Prostate gland (tissue), 2 donors: ENCODE results near the gene INTU.

- PRO-cap = no peak
- RAMPAGE, long total RNA, 2 experiments = no peak in any of the 2 experiments
These were observed 6.0 kb downstream of the CCNA2 start for GRCh38 chr4:121817200-121818492.

GRCh38 chr4:122295703-122296480 lies 82.9 kb upstream of the ADAD1 start:
- PRO-cap = no peak
- RAMPAGE, long total RNA, 2 experiments = no peak in any of the 2 experiments

- PRO-cap = no peak
- RAMPAGE, long total RNA, 2 experiments = no peak in any of the 2 experiments
These were observed 44.1 kb upstream of the BBS12 start for GRCh38 chr4:122688246-122688903.

- PRO-cap = no peak
- RAMPAGE, long total RNA, 2 experiments = no peak in any of the 2 experiments
These were observed 17.1 kb downstream of the BBS12 start for GRCh38 chr4:122749400-122750249.

- PRO-cap = no peak
- RAMPAGE, long total RNA, 2 experiments = no peak in any of the 2 experiments
These were observed 6.0 kb downstream of the SPATA5 start for GRCh38 chr4:122928870-122929337.

GRCh38 chr4:122979133-122979394 lies 56.2 kb downstream of the SPATA5 start:
- PRO-cap = no peak
- RAMPAGE, long total RNA, 2 experiments = no peak in any of the 2 experiments

DNA sequence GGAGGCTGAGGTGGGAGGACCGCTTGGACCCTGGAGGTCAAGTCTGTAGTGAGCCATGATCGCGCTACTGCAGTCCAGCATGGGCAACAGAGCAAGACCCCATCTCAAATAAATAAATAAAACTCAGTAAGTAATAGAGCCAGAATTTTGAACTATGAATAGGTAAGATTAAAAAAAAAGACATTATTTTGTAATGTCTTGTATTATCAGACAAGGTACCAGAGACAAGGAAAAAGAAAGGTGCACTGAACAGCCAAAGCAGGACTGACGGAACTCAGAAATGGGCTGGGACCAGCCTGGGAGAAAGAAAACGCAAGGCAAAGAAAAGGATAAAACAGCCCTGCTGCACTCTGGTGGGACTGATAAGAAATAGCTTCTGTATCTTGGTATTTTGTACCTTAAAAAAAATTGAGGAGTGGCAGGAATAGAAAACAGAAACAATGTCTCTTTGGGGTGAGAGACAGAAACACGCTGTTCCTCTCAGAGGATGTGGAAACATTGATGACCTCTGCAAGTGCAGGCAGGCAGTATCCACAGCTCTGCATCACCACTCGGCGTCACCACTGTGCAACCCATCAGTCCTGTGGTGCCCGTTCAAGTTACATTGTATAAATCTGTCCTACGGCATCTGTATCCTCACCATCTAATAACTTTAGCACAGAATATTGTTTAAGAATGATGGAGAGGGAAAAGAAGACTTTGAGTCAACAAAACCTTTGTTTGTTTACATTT lies 152.5 kb upstream of the SPRY1 start:
- PRO-cap = bidirectional peak, plus-strand start at position 604 of the sequence, minus-strand start at position 500 of the sequence
- RAMPAGE, long total RNA, 2 experiments = no peak in any of the 2 experiments

DNA sequence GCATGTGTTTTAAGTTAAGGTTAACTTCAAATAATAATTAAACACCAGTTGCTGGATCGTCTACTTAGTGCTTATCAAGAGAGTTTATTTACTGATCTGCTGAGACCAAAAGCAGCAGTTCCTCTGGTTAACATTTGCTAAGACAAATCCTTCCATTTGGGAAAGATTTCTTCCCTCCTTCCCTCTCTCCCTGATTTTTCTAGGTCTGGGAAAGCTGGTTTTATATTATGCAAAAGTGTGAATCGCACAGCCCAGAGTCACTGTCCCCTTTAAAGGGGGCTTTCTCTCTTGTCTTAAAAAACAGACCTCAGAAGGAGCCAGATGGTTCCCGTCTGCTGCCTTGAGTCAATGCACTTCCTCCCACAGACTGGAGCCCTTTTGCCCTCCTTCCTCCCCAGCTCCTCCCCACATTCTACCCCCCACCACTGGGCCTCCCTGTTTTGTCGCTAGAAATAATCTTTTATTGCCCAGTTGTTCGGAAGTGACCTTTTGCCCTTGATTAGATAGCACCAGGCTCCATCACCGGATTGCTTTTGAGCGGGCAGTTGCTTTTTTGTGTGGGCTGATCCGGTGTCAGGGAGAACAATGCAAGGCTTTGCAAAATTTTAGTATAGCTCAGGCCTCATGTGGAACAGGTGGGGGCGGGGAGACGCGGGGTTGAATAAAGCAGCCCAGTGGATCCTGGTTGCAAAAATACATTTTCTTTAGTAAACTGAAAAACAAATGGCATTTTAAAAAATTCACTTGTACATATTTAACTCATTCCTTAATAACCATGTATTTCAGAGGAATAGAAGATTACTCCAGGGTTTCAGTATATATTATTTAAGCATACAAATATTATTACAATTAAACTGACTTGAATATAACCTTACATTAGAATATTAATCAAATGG lies 47.7 kb downstream of the SPRY1 start:
- PRO-cap = bidirectional peak, plus-strand start at position 636 of the sequence, minus-strand start at position 350 of the sequence
- RAMPAGE, long total RNA, 2 experiments = no peak in any of the 2 experiments

- PRO-cap = no peak
- RAMPAGE, long total RNA, 2 experiments = start-site peak on the plus strand in 1 of 2 experiments, at chr4:123505269-123505304 at its widest, 16 reads per replicate
These were observed 108.3 kb downstream of the SPRY1 start for GRCh38 chr4:123504864-123505421.

- PRO-cap = no peak
- RAMPAGE, long total RNA, 2 experiments = no peak in any of the 2 experiments
These were observed 150.1 kb downstream of the SPRY1 start for GRCh38 chr4:123546567-123547200.

DNA sequence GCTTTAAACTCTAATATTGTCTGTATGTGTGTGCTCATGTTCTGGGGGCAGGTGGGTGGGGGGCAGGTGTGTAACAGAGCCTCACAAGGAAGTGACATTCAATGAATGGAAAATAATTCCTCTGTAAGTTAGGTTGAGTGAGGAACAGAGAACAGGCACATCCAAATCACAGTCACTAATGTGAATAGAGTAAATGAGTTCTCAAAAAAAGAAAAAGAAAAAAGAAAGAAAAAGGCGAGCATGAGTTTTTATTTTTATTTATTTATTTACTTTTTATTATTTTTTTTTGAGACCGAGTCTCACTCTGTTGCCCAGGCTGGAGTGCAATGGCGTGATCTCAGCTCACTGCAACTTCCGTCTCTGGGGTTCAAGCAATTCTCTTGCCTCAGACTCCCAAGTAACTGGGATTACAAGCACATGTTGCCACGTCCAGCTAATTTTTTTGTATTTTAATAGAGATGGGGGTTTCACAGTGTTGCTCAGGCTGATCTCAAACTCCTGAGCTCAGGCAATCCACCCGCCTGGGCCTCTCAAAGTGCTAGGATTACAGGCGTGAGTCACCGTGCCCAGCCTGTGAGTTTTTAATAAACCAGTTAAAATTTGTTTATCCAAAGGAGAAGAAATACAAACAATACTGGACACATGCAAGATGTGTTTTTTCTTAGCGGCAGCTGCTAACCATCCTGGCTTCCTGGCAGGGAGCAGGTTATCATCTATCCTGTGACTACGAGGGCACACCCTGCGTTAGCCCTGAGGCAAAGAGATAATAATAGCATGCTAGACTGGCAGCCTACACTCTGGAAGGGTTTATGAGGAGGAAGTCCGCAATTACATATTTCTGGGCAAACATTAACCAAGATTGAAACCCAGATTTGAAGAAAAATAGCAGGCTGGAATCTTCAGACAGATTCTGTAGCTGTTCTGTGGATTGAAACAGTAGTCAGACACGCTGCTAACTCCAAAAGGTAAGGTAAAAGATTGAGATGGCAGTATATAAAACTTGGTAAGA lies 191.3 kb downstream of the SPRY1 start:
- PRO-cap = no peak
- RAMPAGE, long total RNA, 2 experiments = no peak in any of the 2 experiments

- PRO-cap = no peak
- RAMPAGE, long total RNA, 2 experiments = no peak in any of the 2 experiments
These were observed 348.3 kb downstream of the SPRY1 start for GRCh38 chr4:123744903-123745189.

GRCh38 chr4:124083760-124084231 lies 628.7 kb downstream of the ANKRD50 start:
- PRO-cap = unidirectional peak, minus-strand start at chr4:124083971
- RAMPAGE, long total RNA, 2 experiments = no peak in any of the 2 experiments

DNA sequence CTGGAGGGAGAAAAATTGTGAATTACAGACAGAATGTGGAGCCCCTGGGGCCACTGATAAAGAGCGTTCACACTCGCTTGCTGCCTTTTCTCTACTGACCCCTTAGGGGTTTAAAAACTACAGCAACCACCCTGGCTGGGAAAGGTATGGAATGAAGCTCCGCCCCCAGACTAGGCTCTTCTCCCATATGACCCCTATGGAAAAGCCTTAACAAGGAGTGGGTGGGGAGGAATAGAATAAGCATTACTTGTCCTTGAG lies 26.3 kb downstream of the ANKRD50 start:
- PRO-cap = no peak
- RAMPAGE, long total RNA, 2 experiments = no peak in any of the 2 experiments

- PRO-cap = no peak
- RAMPAGE, long total RNA, 2 experiments = no peak in any of the 2 experiments
These were observed 75.5 kb downstream of the FAT4 start for GRCh38 chr4:125390056-125390793.

GRCh38 chr4:127632327-127633469 lies at the start of gene INTU:
Gene INTU (plus strand): TSS chr4:127632957.
- PRO-cap = bidirectional peak, plus-strand start at chr4:127632934, minus-strand start at chr4:127632867
- RAMPAGE, long total RNA, 2 experiments = start-site peak on the plus strand in 2 of 2 experiments, at chr4:127632932-127632980 at its widest, 81 to 158 reads per replicate

DNA sequence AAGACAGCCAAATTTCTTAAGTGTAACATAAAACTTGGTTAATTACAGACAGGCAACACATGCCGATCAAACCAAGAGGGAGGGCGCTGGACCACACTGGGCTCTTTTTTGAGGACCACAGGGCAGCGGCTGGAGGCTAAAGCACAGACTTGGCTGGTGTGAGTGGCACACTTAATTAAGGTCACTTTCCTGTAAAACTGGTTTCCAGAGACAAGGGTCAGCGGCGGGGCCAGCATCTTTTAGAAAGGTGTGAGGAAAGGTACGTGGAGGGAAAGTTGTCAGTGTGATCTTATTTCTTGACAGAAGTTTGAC lies 860 bp upstream of the HSPA4L start:
- PRO-cap = no peak
- RAMPAGE, long total RNA, 2 experiments = no peak in any of the 2 experiments

- PRO-cap = no peak
- RAMPAGE, long total RNA, 2 experiments = no peak in any of the 2 experiments
These were observed 23.9 kb upstream of the LARP1B start for GRCh38 chr4:128037208-128037524.

DNA sequence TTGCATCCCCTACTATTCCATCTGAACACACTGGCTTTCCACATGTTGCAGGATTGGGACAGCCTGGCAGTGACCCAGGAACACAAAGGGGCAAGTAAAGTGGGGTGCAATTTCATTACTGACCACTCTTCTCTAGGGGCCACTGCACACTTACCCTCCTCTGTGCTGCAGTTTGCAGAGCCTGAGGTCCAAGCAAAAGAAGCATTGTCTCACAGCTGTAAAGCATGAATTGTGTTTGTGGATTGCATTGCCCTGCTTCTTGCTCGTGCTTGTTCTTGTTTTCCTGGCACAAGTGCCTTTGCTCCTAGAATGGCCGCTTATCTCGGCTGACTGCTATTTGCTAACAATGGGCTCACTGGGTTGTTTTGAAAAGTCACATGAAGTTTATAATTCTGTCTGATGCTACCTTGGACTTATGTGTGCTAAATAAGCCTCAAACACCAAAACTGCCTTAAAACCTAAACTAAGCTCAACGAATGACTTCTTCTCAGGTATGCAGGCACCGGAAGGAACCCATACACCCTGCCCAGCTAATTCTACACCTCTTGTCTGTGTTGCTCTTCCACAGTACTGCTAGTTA lies 209.0 kb upstream of the JADE1 start:
- PRO-cap = no peak
- RAMPAGE, long total RNA, 2 experiments = no peak in any of the 2 experiments

DNA sequence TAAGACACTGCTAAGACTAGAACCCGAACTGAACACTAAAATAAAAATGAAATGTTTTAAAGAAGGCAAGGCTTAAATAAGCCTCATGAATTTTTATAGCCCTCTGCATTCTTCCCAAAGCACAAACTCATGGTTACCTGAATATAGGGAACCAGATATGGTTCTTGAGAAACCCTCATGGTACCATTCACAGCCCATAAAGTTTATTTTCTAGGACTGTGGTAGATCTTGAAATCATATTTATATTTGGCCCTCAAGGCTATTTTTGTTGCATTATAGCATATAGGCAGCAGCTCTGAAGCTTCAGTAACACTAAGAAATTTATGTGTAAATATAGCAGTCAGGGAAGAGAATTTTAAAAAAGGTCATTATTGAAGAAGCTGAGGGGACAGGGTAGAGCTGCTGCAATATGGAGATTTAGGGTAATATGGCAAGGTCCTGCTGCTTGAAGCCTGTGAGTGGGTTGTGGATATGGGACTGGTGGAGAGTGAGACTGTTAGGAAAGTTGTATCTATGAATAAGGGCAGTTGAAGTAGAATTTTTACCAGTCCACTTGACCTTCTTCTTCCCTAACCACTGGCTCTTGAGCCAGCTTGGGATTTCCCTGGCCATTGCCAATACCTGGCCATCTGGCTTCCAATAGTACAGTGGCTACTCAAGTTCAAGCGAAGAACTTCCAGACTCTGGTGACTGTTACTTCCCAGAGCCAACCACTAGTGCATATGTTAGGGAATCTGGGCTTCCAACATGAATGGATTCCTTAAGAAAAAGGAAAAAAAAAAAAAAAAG lies 63.2 kb downstream of the JADE1 start:
- PRO-cap = no peak
- RAMPAGE, long total RNA, 2 experiments = no peak in any of the 2 experiments